Colon Carcinoma Metastatic in the Brain (tissue), 2 donors: Measurements from ENCODE around the genes SPATA31D1 and GKAP1.

DNA sequence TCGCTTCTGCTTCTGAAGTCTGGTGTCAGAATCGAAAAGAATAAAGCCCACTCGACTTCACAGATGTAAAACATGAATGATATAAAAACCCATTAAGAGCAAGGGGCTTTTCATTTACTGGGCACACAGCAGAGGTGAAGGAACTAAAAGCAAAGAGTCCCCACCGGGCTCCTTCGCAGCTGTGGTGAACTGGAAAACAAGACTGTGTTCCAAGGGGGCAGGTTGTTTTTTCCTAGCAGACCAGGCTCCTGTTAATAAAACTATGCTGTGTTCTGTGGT is 91.7 kb downstream of the TLE1 start:
- PRO-cap, 2 experiments: no peak in any of the 2 experiments

GRCh38 chr9:81633724-81634431 is 55.5 kb downstream of the TLE1 start:
- PRO-cap, 2 experiments: no peak in any of the 2 experiments

GRCh38 chr9:81689688-81690126 is 360 bp upstream of the TLE1 start:
- PRO-cap, 2 experiments: peak in 2 of 2 experiments; most common plus-strand start chr9:81690019 (in 2); most common minus-strand start chr9:81689815 (in 1)

GRCh38 chr9:81988668-81989024 is at the start of gene SPATA31D1:
SPATA31D1 (plus strand) TSS chr9:81988772.
- PRO-cap, 2 experiments: no peak in any of the 2 experiments

DNA sequence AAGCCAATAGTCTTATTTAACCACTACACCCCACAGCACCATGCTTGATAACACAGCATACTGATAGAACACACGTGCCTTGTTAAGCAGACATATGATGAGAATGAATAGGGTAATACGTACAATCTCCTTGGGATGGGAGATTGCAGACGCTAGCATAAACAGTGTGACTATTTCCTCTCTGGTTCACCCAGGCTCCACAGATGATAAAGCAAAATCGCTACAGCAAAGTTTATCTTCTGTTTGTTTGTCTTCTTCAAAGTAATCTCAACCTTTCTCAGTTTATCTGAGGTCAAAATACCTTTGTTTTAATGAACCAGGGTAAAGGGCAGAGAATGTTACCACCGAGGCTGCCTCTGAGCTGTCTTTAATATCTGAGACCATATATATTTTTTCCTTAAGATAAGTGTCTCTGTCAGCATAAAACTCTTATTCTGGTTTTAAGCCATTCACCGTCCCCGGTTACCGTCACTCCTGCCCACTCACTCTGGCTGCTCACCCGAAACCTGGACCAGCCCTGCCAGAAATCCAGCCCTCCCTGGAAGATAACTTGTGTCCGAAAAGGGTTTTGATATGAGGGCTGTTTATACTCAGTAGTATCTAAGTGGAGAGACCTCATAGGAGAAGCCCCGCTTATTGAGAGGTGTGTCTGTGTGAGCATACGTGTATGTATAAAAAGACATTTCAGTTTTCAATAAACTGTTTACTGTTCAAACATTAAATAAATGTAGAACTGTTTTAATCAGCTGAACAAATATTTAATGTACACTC is 465.5 kb downstream of the RASEF start:
- PRO-cap, 2 experiments: no peak in any of the 2 experiments

GRCh38 chr9:83218933-83219602 is 156.1 kb upstream of the RASEF start:
- PRO-cap, 2 experiments: peak in 2 of 2 experiments; most common plus-strand start chr9:83219345 (in 2)

- PRO-cap, 2 experiments: no peak in any of the 2 experiments
These were observed 157.1 kb upstream of the RASEF start for GRCh38 chr9:83220088-83220426.

GRCh38 chr9:83472127-83472762 is 66.0 kb downstream of the FRMD3 start:
- PRO-cap, 2 experiments: no peak in any of the 2 experiments

DNA sequence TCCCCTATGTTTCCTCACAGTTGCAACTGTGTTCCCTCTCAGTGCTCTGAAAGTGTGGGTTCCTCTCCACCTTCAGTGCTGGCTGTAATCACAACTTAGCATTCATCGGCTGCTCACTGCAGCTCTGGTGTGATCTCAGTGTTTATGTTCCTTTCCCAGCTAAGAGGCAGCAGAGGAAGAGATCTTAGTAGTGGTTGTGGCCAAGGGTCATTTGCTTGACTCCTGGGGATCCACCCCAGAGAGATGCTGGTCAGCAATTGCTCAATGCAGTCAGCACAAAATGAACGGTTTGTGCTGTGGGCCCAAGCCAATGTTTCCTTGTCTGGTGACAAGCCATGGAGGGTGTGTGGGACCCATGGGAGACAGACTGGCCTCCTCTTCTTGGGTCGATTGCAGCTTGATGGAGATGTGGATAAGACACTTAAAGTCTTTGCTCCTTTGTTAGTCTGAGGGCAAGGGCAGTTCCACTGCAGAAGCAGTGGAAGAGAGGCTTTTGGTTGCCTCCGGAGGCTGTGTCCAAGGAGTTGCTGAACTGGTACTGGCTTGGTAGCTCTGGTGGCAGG is 16.1 kb upstream of the FRMD3 start:
- PRO-cap, 2 experiments: no peak in any of the 2 experiments

DNA sequence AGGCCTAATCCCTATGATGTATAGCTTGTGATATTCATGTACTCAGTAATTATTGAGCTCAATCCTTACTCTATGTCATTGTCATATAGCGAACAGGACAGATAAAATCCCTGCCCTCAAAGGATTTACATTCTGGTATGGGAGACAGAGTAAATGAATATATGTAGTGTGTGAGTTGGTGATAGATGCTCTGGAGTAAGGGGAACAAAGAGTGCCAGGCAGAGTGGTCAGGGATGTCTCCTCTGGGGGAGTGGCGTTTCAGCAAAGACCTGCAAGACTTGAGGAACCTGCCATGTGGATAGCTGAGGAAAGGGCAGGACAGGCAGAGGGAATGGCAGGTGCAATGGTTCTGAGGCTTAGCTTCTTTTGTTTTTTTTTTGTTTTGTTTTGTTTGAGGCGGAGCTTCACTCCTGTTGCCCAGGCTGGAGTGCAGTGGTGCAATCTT is 1.4 kb downstream of the IDNK start:
- PRO-cap, 2 experiments: no peak in any of the 2 experiments

GRCh38 chr9:83670976-83671759 is 36.6 kb downstream of the UBQLN1 start:
- PRO-cap, 2 experiments: no peak in any of the 2 experiments

DNA sequence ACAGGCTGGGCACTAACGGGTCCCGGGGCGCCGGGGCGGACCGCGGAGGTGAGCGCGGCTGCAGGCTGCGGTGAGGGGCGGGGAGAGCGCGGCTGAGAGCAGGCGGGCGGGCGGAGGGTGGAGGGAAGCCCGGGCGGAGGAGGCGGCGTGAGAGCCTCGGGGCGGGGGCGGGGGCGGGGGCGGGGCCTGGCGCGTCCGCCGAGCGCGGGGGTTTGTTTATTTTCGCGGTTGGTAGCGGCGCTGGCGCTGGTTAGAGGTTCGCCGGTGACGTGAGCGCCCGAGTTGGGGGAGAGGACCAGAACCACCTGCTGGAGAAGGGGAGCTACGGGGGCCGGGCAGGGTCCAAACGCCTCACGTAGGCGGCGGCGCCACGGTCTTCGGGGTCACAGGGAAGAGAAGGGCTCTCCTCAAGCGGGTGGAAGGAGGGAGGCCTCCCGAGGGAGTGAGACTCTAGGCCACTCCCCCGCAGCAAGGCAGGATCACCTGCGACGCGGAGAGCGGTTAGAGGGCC is at the start of gene GKAP1:
GKAP1 (minus strand) TSS at position 90 of the 511 bp plus-strand sequence.
- PRO-cap, 2 experiments: no peak in any of the 2 experiments

GRCh38 chr9:83965964-83966933 is 9.7 kb upstream of the C9orf64 start:
- PRO-cap, 2 experiments: no peak in any of the 2 experiments

GRCh38 chr9:84813742-84814432 is 144.4 kb downstream of the NTRK2 start:
- PRO-cap, 2 experiments: no peak in any of the 2 experiments

- PRO-cap, 2 experiments: no peak in any of the 2 experiments
These were observed 205.1 kb downstream of the NTRK2 start for GRCh38 chr9:84874618-84875063.

GRCh38 chr9:86027767-86028364 is 71.5 kb downstream of the GOLM1 start:
- PRO-cap, 2 experiments: no peak in any of the 2 experiments

DNA sequence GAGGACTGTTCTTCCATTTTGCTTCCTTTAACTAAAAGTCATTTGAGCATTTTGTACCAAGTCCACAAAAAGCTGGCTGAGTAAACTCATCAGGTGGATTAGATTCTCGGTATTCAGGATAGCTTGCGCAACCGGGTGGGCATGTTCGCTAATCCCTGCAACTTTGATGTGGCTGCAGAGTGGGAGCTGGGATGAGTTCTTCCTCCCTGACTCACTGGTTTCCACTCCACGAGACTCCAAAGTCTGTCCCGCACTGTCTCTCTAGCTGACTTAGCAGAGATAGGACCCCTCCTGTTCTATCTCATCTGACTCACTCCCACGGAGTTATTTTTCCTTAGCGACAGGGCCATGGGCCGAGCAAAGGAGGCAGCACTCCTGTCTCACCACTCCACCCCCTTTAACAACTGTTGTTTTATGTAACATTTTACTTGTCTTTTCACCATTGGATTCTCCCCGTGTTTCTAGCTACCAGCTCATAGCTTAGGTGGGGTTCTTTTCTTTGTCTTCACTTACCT is 80.2 kb upstream of the TUT7 start:
- PRO-cap, 2 experiments: no peak in any of the 2 experiments

DNA sequence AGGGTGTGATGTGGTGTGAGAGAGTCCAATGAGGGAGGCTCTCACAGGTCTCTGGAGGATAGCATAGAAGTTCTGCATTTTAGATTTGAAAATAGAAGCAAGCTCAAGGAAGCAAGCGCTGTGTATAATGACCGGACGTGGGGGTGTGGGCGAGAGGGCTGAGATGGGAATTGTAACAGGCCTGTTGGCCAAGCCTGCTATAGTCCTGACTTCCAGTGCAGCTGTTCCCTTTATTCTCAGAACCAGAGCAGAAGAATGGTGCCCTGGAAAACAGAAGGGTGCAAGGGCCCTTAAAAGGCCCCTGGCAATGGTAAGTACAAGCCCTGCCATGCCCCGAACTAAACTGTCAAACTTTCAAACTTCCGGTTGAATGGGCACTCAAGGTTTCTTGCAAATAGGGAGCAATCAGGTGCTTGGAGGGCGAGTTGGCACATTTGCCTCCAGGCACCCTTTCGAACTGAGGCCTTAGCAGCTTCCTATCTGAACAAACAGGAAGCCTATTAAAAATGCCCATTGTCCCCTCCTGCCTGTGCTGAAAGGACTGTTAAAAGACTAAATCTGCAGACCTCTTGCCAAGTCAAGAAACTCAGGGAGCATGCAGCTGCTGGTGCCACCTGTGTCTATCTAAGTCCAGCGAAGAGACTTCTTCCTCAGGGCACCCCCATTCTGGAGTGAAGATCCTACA is 222.1 kb upstream of the TUT7 start:
- PRO-cap, 2 experiments: no peak in any of the 2 experiments

- PRO-cap, 2 experiments: no peak in any of the 2 experiments
These were observed 214.8 kb downstream of the GAS1 start for GRCh38 chr9:86732378-86733107.

DNA sequence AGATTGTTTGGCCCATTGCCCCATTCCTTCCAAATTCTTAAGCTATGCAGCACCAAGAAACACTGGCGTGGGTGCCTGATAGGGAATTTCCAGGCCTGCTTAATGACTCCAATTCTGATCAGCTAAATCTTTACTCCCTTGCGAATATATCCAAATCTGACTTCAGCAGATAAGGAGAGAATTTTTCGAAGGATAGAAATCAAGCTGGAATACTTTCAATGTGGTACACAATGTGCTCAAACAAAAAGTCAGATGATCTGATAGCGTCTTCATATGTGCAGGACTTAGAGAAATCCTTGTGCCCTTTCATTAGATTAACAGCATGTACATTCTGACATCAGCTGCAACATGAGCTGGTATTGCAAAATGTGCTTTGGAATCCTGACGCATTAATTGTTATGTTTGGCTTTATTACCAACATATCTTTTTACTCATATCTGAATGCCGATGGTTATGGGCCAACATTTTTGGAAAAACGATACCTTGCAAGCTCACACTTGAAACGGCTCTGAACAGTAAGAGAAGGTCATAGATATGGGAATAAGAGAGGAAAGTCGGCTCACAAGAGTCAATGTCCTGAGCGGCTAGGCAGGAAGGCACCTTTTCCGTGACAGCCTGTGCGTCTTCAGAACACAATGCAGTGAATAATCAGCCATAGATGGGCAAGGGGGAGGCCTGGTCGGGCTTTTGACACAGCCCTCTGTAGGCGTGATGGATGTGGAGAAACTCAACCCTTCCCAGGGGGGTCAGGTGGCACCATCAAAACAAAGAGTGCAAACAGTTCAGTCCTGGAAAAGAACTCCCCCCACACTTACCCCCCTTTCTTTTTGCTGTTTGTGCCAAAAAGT is 36.3 kb upstream of the GAS1 start:
- PRO-cap, 2 experiments: no peak in any of the 2 experiments